Thoracic aorta (tissue), 1 donor: Measurements from ENCODE around the genes ETV4, MPP3, CD300LG and TMEM101.

GRCh38 chr17:43171795-43172310 lies 839 bp downstream of the NBR1 start:
- RAMPAGE, long total RNA = no peak

DNA sequence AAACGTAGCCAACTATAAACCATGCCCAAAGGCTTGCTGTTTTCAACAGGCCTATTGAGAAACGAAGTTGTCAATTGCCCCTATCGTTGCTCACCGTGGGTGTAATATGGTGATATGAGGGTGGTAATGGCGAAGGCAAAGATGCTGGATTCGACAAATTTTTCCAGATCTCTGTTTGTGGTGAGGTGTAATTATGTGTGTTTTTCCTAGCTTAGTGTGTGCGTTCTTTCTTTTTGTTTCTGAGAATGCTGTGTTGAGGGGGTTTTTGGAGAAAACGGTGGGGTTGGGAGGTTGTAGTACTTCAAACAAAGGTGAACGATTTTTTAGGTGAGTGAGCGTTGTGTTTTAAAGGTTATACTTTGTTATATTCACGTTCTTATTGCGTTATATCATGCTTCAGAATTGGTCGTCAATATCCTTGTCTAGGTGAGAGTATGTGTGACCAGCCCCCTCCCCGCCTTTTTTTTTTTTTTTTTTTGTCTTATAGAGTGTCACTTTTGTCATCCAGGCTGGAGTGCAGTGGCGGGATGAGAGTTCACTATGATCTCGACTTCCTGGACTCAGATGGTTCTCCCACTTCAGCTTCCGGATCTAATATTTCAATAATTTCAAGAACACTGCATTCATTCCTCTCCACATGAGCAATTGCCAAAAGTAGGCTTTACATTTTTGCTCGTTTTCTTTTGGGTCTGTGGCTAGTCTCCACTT lies 82.9 kb upstream of the ARL4D start:
- RAMPAGE, long total RNA = start-site peak on the plus strand centred at position 150 of the sequence, 7 bp wide, 55 reads

DNA sequence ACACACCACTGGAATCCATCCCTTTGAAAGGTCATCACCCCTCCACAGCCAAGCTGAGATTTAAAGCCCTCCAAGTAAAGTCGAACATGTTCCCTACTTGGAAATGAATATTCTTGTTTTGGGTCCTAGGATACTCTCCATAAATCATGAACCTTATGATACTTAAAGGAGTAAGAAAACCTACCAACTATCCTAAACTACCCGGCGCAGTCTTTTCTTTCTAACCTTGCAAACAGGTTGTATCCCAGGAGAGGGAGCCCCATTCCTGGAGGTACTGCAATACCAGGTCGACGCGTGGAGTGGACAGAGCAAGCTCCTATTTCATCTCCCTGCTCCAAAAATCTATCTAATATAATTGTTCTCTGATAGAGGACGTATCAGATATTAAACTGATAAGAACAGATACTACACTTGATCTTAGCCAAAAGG lies 11.8 kb upstream of the ARL4D start:
- RAMPAGE, long total RNA = no peak

GRCh38 chr17:43401966-43402580 lies 3.3 kb downstream of the ARL4D start:
- RAMPAGE, long total RNA = no peak

GRCh38 chr17:43418727-43419655 lies 20.2 kb downstream of the ARL4D start:
- RAMPAGE, long total RNA = no peak

DNA sequence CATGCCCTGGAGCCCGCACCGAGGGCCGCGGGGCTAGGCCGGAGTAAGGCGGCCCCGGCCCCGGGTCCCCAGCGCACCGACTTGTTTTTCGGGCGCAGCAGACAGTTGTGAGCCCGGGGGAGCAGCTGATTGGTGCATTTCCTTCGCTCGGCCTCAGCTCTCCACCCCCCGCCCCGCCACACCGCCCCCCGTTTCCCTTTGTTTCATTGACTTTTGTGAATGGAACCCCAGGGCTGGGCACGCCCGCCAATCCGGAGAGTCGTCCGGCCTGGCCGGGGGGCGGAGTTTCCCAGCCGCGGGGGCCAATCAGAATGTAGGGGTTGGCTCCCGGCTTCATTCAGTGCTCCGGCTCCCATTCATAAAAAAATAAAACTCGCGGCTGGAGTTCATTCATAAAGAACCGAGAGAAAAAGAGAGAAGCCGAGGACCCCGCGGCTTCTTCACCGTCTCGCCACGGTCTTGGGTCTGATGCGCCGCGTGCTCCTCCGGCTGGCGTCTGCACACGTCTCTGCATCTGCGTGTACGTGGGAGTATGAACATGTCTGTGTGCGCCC lies at the start of gene ETV4:
ETV4 (minus strand) TSS at position 113 of the 554 bp plus-strand sequence.
- RAMPAGE, long total RNA = no peak

GRCh38 chr17:43658531-43658912 lies 3.2 kb downstream of the MEOX1 start:
- RAMPAGE, long total RNA = no peak

- RAMPAGE, long total RNA = no peak
Observed at GRCh38 chr17:43713517-43714177, 44.9 kb downstream of the SOST start.

GRCh38 chr17:43771329-43771821 lies 7.4 kb downstream of the DUSP3 start:
- RAMPAGE, long total RNA = no peak

DNA sequence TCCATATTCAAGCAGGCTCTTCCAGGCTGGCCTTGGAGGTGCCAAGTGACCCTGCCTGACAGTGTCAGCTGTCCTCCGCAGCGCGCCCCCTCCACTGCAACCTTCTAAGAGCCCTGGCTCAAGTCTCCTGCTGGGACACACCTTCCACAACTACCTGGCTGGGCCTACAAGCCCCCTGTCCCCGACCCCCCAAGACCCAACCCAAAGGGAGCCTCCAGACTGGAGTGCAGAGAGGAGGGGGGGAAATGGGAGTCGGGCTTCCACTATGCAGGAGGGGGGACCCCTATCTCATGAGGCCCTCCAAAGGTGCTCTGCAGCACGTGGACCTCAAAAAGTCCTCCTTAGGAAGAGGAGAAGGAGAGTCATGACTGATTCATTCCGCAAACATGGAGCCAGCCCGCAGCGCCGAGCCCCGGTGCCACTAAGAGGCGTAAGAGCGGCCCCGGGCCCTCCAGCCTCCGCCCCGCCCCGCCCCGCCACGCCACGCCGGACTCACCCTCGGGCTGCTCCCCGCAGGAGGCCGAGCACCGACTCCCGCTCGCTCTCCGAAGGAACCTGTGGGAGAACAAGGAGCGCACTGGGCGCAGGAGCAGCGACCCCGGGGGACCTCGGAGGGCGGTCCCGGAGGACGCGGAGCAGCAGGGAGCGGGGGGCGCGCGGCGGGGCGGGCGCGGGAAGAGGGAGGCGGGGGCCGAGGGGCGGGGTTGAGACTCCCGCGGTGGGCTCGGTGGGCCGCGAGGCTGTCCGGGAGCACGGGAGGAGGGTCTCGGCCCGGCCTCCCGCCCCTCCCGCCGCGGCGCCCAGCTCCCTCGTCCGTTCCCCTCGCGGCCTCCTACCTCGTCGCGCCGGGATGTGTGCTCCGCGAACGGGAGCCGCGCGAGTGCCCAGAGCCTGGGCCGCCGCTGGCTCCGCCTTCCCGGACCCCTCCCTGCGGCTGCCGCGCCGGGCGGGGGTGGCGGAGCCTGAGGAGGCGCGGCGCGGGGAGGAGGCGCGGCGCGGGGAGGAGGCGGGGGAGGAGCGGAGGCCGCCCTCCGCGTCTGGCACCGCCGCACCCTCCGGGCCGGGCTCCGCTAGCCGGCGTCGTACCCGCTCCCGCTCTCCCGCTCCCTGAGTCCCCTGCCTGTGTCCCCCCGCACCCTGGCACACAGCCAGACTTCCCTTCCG lies at the start of gene MPP3:
MPP3 (minus strand) TSS at position 882 of the 1,164 bp plus-strand sequence.
- RAMPAGE, long total RNA = start-site peak on the minus strand centred at position 887 of the sequence, 66 bp wide, 145 reads

- RAMPAGE, long total RNA = no peak
Observed at GRCh38 chr17:43842066-43842409, 4.9 kb upstream of the CD300LG start.

GRCh38 chr17:43846818-43847592 lies at the start of gene CD300LG:
Gene CD300LG, plus strand, starts transcription at chr17:43847176.
- RAMPAGE, long total RNA = no peak

GRCh38 chr17:43900378-43901214 lies 6.7 kb downstream of the MPP2 start:
- RAMPAGE, long total RNA = no peak

GRCh38 chr17:43937524-43937849 lies 4.8 kb downstream of the PPY start:
- RAMPAGE, long total RNA = no peak

DNA sequence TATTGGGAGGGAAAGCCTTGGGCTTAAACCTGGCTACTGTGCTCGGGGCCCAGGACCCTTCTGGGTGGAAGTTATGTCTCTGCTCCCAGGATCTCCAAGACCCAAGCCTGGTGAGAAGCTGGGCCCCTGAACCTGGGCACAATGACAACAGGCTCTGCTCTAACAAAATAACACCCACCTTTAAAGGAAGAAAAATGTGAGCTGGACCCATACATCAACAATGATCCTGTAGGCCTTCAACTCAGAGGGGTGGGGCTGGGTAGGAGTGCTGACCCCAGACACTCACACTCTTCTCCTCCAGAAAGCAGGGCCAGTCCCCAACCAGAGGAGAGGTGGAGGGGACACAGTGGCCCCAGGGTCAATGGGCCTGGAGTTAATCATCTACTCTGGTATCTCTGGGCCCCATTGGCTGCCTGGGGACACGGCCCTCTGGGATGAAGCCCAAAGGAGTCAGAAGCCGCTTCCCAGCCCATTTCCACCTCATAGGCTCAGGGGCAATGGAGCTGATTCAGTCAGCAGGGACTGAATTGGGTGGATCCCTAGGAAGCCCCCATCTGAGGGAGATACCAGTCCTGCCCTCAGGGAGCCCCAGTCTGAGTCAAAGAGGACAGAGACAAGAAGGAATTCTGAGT lies 3.1 kb upstream of the NAGS start:
- RAMPAGE, long total RNA = no peak

DNA sequence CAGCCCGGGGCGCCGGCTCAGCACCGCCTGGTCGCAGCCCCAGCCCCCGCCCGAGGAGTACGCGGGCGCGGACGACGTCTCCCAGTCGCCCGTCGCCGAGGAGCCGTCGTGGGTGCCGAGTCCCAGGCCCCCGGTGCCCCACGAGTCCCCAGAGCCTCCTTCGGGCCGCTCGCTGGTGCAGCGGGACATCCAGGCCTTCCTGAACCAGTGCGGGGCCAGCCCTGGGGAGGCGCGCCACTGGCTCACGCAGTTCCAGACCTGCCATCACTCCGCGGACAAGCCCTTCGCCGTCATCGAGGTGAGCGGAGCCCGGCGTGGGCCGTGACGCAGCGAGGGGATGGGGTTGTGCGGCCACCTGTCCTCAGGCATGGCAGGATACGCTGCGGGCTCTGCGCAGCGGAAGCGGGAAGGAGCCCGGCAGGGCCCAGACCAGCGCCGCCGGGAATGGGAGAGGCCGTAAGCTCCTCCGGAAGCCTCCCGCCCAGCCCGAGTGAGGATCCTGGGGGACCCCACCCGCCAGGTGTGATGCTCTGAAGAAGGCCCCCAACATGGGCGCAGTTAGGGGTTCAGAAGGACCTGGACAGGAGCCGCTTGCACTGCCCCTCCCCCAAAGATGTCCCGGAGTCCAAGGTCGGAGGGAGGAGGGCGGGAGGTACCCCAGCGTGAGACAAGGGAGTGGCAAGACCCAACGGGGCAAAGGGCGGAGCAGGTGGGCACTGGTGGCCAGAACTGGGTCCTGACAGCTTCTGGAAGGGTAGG lies 549 bp downstream of the NAGS start:
- RAMPAGE, long total RNA = no peak

- RAMPAGE, long total RNA = start-site peak on the minus strand at chr17:44014953-44014981, 47 reads
Observed at GRCh38 chr17:44014170-44015526, at the start of gene TMEM101. Gene TMEM101, minus strand, starts transcription at chr17:44014963.

- RAMPAGE, long total RNA = no peak
Observed at GRCh38 chr17:44084030-44084927, 13.7 kb downstream of the G6PC3 start.

GRCh38 chr17:44087427-44087950 lies 17.0 kb downstream of the G6PC3 start:
- RAMPAGE, long total RNA = no peak

DNA sequence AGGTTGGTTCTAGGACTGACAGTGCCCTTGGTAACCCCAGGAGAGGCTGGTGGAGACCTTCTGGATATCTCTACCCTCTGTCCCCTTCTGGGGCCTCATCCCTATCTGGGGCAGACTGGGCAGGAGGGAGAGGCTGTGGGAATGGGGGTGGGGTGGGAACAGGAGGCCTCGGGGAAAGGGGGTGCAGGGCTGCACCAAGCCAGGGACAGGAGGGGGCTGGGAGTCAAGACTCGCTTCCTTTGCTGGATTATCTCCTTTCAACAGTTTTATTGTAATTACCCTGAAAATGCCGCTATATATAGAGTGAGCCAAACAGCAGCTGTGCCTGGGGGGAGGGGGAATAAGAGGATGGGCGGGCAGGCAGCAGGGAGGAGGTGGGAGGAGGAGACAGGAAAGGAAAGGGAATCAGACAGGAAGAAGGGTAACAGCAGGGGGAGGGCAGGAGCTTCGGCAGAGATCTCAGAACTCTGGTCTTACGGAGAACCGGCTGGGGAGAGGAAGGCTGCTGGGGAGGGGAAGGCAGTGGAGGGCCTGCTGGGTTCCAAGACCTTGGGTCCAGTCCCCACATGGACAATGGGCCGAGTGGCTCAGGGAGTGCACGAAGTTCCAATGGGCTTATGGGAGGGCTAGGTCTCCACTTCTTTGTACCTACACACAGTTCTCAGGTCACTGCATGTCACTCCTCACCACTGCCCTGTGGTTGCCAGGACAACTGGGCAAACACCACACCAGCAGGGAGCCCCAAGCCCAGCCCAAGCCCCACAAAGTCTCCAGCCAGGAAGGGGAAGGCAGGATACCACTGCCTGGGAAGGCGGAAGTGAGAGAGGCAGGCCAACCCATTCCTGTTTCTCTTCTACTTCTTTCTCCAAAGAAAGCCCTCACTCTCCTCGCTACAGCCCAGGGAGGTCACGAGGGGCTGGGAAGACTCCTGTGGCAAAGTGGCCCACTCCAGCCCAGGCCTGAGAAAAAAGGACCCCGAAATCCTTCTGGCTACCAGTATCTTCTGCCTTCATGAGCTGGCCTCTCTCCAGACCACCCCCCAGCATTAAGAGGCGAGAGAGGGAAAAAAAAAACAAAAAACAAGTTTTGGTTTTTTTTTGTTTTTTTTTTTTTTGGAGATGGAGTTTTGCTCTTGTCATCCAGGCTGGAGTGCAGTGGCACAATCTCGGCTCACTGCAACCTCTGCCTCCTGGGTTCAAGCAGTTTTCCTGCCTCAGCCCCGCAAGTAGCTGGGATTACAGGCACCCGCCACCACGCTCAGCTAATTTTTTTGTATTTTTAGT lies 25.3 kb downstream of the G6PC3 start:
- RAMPAGE, long total RNA = no peak